MCF 10A (cell line): ENCODE measurements around the genes MMADHC and RIF1.

DNA sequence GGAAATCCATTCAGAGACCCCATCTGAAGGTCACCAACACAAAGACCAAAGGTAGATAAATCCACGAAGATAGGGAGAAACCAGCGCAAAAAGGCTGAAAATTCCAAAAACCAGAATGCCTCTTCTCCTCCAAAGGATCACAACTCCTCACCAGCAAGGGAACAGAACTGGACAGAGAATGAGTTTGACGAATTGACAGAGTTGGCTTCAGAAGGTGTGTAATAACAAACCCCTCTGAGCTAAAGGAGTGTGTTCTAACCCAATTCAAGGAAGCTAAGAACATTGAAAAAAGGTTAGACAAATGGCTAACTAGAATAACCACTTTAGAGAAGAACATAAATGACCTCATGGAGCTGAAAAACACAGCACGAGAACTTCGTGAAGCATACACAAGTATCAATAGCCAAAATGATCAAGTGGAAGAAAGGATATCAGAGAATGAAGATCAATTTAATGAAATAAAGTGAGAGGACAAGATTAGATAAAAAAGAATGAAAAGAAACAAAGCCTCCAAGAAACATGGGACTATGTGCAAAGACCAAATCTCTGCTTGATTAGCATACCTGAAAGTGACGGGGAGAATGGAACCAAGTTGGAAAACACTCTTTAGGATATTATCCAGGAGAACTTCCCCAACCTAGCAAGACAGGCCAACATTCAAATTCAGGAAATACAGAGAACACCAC is 222.0 kb upstream of the EPC2 start:
- PRO-cap: no peak
- RRBS: no CpG with 5 or more reads among the region's 6 CpGs

DNA sequence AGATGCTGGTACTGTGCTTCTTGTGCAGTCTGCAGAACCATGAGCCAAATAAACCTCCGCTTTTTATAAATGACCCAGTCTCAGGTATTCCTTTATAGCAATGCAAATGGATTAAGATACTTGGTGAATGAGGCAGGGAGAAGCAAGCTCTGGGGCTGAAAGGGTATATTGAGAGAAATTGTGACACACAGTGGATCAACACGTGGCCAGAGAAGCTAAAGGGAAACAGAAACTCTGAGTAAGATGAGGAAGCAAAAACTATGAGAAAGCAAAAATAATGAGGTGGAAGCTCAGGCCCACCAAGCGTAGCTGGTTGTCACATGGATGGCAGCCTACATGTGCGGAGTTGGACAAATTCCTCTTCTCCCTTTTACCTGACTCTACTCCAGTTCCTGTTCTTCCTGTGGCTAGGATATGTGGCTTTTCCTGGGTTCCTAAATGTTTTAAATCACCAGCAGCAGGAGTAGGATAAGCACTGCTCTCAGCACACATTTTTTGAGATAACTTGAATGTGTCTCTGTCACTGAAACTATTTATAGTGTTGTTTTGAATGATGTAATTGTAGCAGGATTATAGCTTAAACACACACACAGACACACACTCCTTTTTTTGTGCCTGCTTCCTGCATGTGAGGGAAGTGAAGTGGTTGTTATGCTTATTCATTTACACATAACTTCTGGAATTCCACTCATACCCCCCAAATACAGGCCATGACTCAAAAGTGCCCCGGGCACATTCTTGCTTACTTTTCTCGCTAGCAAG is 30.1 kb upstream of the EPC2 start:
- PRO-cap: no peak
- RRBS: no CpG with 5 or more reads among the region's 6 CpGs

DNA sequence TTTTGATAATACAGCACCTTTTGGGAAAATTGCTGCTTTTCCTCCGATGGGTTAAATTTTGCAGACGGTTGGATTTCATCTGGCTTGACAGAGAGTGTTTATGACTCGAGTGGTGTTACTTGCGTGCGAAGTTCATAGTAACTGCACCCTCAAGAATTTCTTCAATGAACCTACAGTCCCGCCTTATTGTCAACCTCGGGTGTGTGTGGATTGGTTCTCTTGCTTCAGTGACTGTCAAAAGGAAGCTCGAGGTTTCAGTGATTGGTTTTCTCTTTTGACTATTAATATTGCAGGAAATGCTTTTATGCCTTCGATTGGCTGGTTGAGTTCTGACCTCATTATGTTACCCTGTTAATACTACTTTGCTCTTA is 1.4 kb downstream of the EPC2 start:
- PRO-cap: bidirectional peak, plus-strand start at position 186 of the sequence, minus-strand start at position 139 of the sequence
- RRBS: no CpG with 5 or more reads among the region's 9 CpGs

- PRO-cap: no peak
- RRBS: no CpG with 5 or more reads among the region's 2 CpGs
These were observed 60.0 kb upstream of the KIF5C start for GRCh38 chr2:148815120-148815319.

GRCh38 chr2:149005513-149006282 is 32.8 kb upstream of the LYPD6B start:
- PRO-cap: no peak
- RRBS: no CpG with 5 or more reads among the region's 7 CpGs

- PRO-cap: no peak
- RRBS: no CpG with 5 or more reads among the region's 1 CpG
These were observed 72.9 kb downstream of the LYPD6B start for GRCh38 chr2:149111323-149111965.

- PRO-cap: no peak
- RRBS: no CpG with 5 or more reads among the region's 1 CpG
These were observed 2.4 kb downstream of the MMADHC start for GRCh38 chr2:149585074-149585770.

- PRO-cap: bidirectional peak, plus-strand start at chr2:149587313, minus-strand start at chr2:149587262; bidirectional peak, plus-strand start at chr2:149587887, minus-strand start at chr2:149587715
- RRBS: no CpG with 5 or more reads among the region's 53 CpGs
These were observed at the start of gene MMADHC for GRCh38 chr2:149586883-149588011. MMADHC (minus strand) TSS chr2:149587775.

- PRO-cap: no peak
- RRBS: no CpG with 5 or more reads among the region's 4 CpGs
These were observed 83.3 kb downstream of the RND3 start for GRCh38 chr2:150404122-150404666.

- PRO-cap: bidirectional peak, plus-strand start at chr2:150479401, minus-strand start at chr2:150479193
- RRBS: no CpG with 5 or more reads among the region's 4 CpGs
These were observed 8.4 kb downstream of the RND3 start for GRCh38 chr2:150478917-150479543.

DNA sequence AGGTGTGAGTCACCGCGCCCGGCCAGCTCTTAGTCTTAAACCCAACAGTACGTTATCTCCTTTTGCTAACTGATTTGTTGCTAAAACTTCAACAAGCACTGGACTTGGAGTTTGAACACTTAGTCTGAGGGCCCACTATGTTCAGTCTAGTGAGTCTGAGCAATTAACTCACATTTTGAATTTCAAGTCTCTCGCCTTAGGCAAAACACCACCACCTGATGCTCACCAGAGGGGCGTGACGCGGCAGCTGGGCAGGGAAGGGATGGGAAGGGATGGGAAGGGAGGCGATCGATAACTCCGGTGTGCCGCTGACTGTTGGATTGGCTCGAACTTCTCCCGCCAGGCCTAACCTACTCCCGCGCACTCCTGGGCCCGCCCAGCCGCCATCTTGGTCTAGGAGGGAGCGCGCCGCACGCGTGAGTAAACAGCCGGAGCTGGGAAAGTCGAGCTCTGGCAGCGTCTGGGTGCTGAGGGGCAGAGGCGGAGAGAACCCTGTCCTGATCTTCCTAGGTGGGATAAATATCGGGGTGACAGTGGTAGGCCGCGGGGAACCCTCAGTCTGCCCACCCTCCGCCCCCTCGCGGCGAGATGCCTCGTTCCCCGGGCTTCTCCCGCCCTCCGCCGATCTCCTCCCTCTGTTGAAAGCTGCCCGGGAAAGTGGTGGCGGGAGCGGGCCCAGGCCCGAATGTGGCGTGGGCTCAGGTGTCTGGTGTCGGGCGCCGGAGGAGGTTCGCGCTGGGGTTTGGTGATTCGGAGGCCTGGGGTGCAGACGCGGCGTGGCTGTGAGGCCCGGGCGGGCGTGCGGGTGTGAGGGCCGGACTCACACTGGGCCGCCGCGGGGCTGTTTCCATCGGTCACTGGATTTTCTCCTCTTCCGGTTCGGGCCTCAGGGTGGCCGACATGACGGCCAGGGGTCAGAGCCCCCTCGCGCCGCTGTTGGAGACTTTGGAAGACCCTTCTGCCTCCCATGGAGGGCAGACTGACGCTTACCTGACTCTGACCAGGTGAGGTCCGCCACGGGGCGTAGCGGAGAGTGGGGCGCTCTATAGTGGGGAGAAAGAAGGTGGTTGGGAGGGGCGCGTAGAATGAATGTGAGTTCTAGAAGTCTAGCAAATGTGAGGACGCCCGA is at the start of gene RIF1:
Gene RIF1 (plus strand): TSS at position 379 of the 1,129 bp plus-strand sequence.
- PRO-cap: bidirectional peak, plus-strand start at position 437 of the sequence, minus-strand start at position 148 of the sequence; bidirectional peak, plus-strand start at position 655 of the sequence, minus-strand start at position 640 of the sequence; bidirectional peak, plus-strand start outside the sequence, minus-strand start at position 1,035 of the sequence
- RRBS: 1% methylated on average over 25 of the region's 79 CpGs

- PRO-cap: no peak
- RRBS: no CpG with 5 or more reads among the region's 8 CpGs
These were observed 97.0 kb downstream of the NEB start for GRCh38 chr2:151637125-151637880.

GRCh38 chr2:151760065-151760758 is 25.9 kb upstream of the NEB start:
- PRO-cap: no peak
- RRBS: no CpG with 5 or more reads among the region's 11 CpGs

- PRO-cap: no peak
- RRBS: no CpG with 5 or more reads among the region's 13 CpGs
These were observed 37.3 kb upstream of the NEB start for GRCh38 chr2:151771154-151772347.

GRCh38 chr2:151789525-151790018 is 38.6 kb downstream of the ARL5A start:
- PRO-cap: no peak
- RRBS: no CpG with 5 or more reads among the region's 3 CpGs

GRCh38 chr2:151927844-151928189 is 99.6 kb upstream of the ARL5A start:
- PRO-cap: no peak
- RRBS: no CpG with 5 or more reads among the region's 3 CpGs

GRCh38 chr2:152336455-152337443 is 1.8 kb downstream of the FMNL2 start:
- PRO-cap: bidirectional peak, plus-strand start at chr2:152336633, minus-strand start at chr2:152336554; bidirectional peak, plus-strand start at chr2:152336823, minus-strand start at chr2:152336670; bidirectional peak, plus-strand start at chr2:152337226, minus-strand start at chr2:152337111
- RRBS: no CpG with 5 or more reads among the region's 22 CpGs

DNA sequence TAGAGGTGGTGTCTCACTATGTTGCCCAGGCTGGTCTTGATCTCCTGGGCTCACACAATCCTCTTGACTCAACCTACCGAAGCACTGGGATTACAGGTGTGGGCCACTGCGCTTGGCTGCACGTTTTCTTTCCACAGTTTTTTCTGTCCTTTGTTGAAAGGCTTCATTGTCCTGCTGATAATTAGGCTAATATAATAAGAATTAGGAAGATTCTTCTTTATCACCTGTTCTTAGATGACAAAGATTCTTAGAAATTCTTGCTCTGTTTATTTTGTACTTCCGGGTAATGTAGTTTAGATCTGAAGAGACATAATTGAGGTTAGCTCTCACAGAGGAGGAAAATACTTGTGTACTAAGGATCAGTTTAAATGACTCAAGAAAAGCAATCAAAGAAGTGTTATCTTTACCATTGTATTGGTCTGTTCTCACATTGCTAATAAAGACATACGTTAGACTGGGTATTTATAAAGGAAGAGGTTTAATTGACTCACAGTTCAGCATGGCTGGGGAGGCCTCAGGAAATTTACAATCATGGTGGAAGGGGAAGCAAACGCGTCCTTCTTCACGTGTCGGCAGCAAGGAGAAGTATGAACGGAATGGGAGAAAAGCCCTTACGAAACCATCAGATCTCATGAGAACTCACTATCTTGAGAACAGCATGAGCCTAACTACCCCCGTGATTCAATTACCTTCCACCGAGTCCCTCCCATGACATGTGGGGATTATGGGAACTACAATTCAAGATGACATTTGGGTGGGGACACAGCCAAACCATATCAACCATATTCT is 53.1 kb downstream of the FMNL2 start:
- PRO-cap: no peak
- RRBS: no CpG with 5 or more reads among the region's 13 CpGs

DNA sequence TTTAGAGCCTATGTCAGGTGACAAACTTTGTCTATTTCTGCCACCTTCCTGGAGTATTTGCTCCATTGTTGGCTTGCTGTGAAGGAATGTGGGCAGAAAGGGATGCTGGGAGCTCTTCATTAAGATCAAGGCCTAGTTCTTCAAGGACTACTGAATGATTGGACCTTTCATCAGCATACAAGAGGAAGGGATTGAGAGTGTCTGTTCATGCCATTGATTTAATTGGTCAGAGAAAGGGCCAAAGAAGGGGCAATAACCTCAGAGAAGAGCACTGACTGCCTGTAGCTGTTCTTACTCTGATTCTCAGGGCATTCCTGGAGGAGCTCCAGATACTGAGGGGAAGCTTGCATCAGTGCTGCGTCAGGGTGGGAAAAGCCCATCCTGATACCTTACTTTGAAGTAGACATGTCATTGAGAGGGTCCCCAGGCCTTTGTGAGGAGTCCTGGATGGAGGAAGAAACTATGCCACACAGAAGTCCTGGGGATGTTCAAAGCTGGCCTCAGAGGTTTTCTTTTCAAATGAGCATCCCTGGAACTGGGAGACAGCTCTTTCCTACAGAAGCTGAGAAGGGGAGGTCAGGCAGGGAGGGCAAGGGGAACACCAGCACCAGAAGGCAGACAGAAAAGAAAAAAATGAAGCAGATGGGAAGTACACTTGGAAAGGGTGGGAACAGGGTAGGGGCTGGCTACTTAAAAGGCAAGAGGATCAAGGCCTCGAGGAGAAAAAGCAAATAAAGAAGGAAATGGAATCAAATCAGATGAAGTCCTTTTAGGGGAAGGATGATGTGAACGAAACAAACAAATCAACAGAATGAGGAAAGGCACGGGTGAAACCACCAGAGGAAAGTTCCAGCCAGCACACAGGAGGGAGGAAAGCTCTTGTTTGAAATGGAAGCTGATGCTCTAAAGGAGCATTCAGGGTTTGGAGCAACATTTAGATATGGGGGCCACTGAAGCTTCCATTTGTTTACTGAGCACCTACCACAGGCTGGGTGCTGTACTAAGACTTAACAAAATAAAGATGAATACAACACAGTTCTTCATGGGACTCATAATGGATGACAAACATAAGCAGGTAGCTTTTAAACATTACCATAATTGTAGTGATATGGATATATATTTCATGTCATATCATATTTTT is 120.0 kb downstream of the FMNL2 start:
- PRO-cap: no peak
- RRBS: no CpG with 5 or more reads among the region's 4 CpGs

GRCh38 chr2:152499672-152500523 is 164.9 kb downstream of the FMNL2 start:
- PRO-cap: no peak
- RRBS: no CpG with 5 or more reads among the region's 7 CpGs